Testis (tissue), 5 donors: ENCODE results near the genes XYLT1, TMC5, GP2, ACSM3, LDAF1 and METTL9.

DNA sequence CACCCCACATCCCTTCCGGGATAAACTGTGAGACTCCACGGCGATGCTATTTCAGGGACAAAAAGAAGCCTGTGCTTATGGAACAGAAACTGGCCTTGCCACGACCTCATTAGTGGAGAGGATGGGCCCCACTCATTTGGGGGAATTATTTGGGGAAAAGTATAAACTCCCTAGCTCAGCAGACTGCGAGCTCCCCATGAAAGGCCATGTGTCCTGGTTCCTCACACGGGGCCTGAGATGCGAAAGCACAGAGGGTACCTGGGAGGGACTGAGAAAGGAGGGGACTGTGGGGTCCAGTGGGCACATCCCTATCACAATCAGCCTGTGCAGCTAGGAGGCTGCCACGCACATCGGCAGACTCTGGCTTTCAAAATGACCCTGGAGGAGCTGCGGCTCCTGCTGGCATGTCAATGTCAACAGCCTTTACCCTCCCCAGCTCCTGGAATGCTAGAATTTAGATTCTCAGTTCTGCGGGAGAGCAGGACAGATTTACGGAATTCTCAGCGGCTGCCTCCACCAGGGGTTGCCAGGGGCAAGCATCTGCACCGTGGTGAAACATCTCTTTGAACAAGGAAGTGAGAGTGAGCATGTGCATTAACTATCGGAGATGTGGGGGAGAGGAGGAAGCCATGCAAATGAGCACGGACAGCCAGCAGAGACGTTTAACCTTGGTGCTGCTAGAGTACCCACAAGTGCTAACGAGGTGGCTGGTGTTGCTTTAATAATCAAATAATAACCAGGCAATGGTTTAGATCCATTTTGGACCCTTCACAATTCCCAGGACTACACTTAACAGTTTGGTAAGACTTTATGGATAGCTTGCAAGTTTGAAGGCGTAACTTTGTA is 54.3 kb downstream of the XYLT1 start:
- PRO-cap, 3 experiments = peak in 2 of 3 experiments; most common minus-strand start position 565 of the sequence (in 2)
- RAMPAGE, long total RNA, 2 experiments = no peak in any of the 2 experiments
- RRBS = no CpG with 5 or more reads among the region's 19 CpGs

DNA sequence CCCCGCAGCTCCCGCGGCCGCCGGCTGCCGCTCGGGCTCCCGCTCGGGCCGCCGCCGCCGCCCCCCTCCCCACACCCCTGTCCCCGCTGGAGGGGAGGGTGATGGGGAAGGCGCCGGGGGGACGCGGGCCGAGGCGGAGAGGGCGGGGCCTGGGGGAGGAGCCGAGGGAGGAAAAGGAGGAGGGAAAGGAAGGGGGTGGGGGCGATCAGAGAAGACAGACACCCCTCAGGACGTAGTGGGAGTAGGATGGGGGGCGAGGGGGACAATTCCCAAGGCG is at the start of gene XYLT1:
TSS of gene XYLT1 (minus strand) at position 100 of the 277 bp plus-strand sequence.
- PRO-cap, 3 experiments = peak in 3 of 3 experiments; most common plus-strand start position 198 of the sequence (in 3); most common minus-strand start position 82 of the sequence (in 3)
- RAMPAGE, long total RNA, 2 experiments = no peak in any of the 2 experiments
- RRBS = 3% methylated on average over 5 of the region's 26 CpGs

DNA sequence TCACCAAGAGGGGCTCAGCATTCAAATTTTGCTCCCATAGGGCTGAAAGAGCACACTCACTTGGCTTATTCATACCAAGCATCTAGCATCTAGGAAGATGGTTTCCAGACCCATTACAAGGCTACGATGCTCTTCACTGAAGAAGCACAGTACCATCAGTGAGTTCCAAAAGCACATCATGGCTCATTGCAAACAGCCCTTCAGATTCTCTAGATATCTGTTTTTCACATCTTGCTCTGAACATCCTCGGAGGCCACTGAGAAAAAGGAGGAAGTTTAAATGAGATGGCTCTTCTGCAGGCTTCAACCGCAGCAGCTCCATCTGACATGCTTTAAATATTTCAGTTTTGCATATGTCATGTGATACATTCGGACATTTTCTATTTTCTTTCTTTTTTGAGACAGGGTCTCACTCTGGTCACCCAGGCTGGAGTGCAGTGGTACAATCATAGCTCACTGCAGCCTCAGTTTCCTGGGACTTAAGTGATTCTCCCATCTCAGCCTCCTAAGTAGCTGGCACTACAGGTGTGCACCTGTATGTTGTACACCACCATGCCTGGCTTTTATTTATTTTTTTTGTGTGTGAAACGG is 396.8 kb downstream of the NPIPA8 start:
- PRO-cap, 3 experiments = no peak in any of the 3 experiments
- RAMPAGE, long total RNA, 2 experiments = no peak in any of the 2 experiments
- RRBS = no CpG with 5 or more reads among the region's 5 CpGs

GRCh38 chr16:18520684-18521179 is 41.2 kb downstream of the NOMO2 start:
- PRO-cap, 3 experiments = no peak in any of the 3 experiments
- RAMPAGE, long total RNA, 2 experiments = start-site peak on the minus strand in 1 of 2 experiments, at chr16:18520840-18521085 at its widest, 17 reads per replicate
- RRBS = no CpG with 5 or more reads among the region's 19 CpGs

GRCh38 chr16:18524183-18524706 is 37.7 kb downstream of the NOMO2 start:
- PRO-cap, 3 experiments = no peak in any of the 3 experiments
- RAMPAGE, long total RNA, 2 experiments = no peak in any of the 2 experiments
- RRBS = no CpG with 5 or more reads among the region's 11 CpGs

- PRO-cap, 3 experiments = no peak in any of the 3 experiments
- RAMPAGE, long total RNA, 2 experiments = no peak in any of the 2 experiments
- RRBS = no CpG with 5 or more reads among the region's 15 CpGs
These were observed 935 bp downstream of the RPS15A start for GRCh38 chr16:18789130-18789668.

DNA sequence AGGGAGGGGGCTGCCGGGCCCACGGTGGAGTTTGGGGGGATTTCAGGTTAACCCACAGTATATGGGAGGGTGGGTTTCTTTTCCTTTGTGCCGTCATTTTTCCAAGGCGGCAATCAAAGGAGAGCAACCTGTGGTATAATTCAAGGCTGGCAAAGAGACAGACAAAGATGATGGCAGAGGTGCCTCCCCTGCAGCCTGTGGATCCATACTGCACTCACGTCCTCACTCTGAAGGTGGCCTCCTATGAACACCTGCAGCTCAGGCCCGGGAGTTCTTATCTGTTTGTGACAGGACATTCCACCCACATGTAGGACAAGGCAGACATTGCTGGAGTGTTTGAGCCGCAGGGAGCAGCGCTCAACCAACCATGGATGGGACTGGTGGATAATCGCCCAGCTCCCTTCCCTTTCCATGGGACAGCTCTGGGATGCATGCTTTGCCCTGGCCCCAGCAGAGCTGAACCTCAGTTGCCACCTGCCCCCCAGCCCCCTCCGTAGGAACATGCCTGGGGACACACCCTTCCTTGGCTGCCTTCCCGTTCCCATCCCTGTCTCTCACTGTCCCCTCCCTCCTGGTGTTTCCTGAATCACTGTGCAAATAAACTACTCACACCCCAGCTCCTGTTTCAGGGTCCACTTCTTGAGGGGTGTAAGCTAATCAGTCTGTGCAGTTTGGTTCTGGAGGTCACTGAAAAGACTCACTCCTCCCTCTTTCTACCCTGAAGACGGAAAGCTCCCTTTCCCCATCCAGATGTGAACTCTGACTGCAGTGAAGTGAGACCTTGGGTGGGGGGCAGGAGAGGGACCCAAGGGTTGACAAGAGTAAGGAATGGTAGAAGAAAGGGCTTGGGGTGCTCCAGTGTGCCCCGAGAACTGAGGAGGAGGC is 22.2 kb downstream of the ITPRIPL2 start:
- PRO-cap, 3 experiments = no peak in any of the 3 experiments
- RAMPAGE, long total RNA, 2 experiments = no peak in any of the 2 experiments
- RRBS = no CpG with 5 or more reads among the region's 13 CpGs

DNA sequence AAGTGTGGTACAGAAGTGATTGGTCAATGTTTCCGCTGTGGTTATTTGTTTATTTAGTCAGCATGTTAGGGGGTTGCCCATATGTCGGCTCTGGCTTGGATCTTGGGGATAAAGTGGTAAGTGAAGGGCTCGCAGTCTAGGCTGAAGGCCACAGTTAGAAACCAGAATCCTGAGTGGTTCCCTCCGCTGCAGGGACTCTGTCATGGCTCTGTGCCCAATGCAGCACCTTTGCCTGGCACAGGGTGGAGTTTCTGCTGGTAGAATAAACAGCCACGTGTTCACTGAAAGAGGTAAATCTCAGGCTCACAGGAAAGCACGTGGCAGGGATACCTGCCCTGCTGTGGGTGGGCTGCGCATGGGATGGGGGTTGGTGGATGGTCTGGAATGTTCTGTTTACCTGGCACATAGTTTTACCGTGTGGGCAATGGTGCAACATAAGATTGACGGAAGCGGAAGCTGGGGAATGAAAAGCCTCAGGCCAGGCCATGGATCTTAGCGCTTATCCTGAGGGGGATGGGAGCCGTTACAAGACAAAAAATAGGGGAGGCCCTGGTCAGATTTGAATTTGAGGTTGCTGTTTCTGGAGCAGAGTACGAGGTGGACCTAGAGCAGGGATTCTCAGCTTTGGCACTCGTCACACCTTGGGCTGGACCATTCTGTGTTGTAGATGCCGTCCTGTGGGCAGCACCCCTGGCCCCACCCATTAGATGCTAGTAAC is 35.6 kb downstream of the SYT17 start:
- PRO-cap, 3 experiments = no peak in any of the 3 experiments
- RAMPAGE, long total RNA, 2 experiments = no peak in any of the 2 experiments
- RRBS = no CpG with 5 or more reads among the region's 15 CpGs

DNA sequence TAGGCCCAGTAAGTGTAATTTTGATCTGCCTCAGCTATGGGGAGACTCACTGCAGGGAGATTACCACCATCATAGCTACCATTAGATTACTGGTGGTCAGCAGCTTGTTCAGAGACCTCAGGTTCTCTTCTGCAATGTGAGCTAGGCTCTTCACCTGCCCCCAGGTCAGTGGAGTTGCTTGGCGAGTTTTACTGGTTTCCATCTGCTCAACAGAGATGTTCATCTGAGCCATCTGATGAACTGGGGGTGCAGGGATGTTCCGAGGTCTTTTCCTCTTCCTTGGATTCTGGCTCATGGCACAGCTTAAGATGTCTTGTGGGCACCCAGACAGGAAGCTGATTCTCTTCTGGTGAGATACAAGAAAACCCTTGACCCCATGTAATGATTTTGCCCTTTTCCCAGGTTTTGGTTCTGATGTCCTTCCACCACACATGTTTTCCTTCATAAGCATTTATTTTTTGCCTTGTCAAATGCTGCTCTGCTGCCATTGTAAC is 21.7 kb upstream of the TMC5 start:
- PRO-cap, 3 experiments = no peak in any of the 3 experiments
- RAMPAGE, long total RNA, 2 experiments = no peak in any of the 2 experiments
- RRBS = no CpG with 5 or more reads among the region's 2 CpGs

GRCh38 chr16:19417316-19418429 is at the start of gene TMC5:
Gene TMC5 (plus strand): TSS chr16:19417883.
- PRO-cap, 3 experiments = no peak in any of the 3 experiments
- RAMPAGE, long total RNA, 2 experiments = no peak in any of the 2 experiments
- RRBS = no CpG with 5 or more reads among the region's 24 CpGs

- PRO-cap, 3 experiments = no peak in any of the 3 experiments
- RAMPAGE, long total RNA, 2 experiments = no peak in any of the 2 experiments
- RRBS = no CpG with 5 or more reads among the region's 9 CpGs
These were observed at the start of gene GP2 for GRCh38 chr16:20327397-20328270. Gene GP2 (minus strand): TSS chr16:20327513.

DNA sequence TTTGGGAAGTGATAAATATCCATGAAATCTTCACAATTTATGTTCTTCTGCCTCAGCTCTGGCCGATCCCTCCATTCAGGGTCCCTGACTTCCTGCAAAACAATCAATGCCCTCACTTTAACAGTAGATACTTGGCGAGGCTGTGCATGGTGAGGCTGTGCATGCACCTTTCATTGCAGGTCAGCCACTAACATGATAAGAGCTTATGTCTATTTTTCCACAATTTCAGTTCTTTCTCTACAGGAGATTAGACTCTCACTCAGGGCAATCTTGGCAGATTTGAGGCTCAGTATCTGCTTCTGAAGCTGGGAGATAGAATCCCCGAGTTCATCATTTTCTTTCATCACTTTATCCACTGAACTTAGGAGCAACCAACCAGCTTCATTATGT is 1.6 kb downstream of the ACSM2B start:
- PRO-cap, 3 experiments = no peak in any of the 3 experiments
- RAMPAGE, long total RNA, 2 experiments = no peak in any of the 2 experiments
- RRBS = no CpG with 5 or more reads among the region's 3 CpGs

GRCh38 chr16:20763379-20764596 is at the start of gene ACSM3:
Gene ACSM3 (plus strand): TSS chr16:20764014.
- PRO-cap, 3 experiments = peak in 3 of 3 experiments; most common plus-strand start chr16:20764021 (in 3); most common minus-strand start chr16:20763944 (in 2)
- RAMPAGE, long total RNA, 2 experiments = no peak in any of the 2 experiments
- RRBS = no CpG with 5 or more reads among the region's 13 CpGs

DNA sequence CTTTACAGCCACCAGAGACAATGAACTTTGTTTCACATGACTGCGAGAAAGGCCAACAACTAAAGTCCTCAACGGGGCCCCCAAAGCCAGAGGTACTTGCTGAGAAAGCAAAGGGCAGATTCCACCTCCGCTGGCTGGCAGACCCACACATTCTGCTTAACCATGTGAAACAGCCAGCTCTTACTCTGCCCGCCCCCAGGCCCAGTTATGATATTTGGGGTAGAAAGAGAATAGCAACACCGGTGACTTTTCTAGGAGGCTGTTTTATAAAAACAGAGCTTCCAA is 21.4 kb downstream of the DCUN1D3 start:
- PRO-cap, 3 experiments = no peak in any of the 3 experiments
- RAMPAGE, long total RNA, 2 experiments = no peak in any of the 2 experiments
- RRBS = no CpG with 5 or more reads among the region's 5 CpGs

DNA sequence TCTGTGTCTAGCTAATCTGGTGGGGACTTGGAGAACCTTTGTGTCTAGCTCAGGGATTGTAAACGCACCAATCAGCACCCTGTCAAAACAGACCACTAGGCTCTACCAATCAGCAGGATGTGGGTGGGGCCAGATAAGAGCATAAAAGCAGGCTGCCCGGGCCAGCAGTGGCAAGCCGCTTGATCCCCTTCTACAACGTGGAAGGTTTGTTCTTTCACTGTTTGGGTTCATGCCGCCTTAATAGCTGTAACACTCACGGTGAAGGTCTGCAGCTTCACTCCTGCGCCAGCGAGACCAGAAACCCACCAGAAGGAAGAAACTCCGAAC is 2.7 kb upstream of the DNAH3 start:
- PRO-cap, 3 experiments = peak in 3 of 3 experiments; most common plus-strand start position 173 of the sequence (in 3)
- RAMPAGE, long total RNA, 2 experiments = start-site peak on the plus strand in 1 of 2 experiments, centred at position 159 of the sequence, 43 reads per replicate
- RRBS = no CpG with 5 or more reads among the region's 9 CpGs

DNA sequence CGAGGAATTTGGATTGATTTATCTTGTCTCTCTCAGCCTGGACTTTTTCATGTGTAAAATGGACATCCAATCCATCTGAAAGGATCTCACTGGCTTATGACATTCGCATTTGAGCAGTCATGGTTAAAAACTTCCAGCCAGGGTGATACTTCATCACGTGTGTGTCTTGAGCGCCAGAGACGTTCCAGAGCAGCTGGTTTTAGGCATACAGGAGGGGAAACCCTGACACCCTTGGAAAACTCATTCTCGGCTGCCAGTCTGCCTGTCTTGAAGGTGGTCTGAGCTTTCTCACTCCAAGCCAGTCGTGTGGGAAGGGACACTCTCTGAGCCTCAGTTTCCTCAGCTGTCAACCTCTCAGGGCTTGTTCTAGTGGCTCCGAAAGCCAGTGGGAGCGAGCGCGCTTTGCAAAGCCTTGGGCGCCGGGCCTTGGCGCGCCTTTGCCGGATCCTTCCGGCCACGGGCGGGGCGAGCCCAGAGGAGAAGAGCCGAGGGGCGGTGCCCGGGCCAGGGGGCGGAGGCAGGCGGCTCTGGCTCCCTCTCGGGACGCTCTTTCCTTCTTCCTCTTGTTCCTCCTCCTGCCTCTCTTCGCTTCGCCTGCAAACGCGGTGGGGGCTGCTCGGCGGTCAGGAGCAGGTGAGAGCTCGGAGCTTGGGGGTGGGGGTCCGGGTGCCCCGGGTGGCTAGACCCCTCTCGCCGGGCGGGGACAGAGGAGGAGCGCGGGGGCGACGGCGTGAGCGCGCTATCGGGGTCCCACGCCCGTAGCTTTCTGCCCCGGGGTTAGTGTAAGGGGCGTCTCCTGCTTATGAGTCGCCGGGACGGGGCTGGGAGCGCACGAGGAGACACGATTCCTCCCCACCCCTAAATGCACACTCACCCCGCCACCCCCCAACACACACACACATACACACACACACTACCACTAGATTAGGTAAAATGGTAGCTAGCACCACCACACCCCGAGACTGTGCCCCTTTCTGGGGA is at the start of gene LDAF1:
TSS of gene LDAF1 (plus strand) at position 561 of the 981 bp plus-strand sequence.
- PRO-cap, 3 experiments = peak in 3 of 3 experiments; most common plus-strand start position 520 of the sequence (in 2); most common minus-strand start position 439 of the sequence (in 2)
- RAMPAGE, long total RNA, 2 experiments = start-site peak on the plus strand in 2 of 2 experiments, centred at positions 537 to 553 of the sequence, 307 to 745 reads per replicate
- RRBS = under 1% methylated on average over 17 of the region's 59 CpGs

DNA sequence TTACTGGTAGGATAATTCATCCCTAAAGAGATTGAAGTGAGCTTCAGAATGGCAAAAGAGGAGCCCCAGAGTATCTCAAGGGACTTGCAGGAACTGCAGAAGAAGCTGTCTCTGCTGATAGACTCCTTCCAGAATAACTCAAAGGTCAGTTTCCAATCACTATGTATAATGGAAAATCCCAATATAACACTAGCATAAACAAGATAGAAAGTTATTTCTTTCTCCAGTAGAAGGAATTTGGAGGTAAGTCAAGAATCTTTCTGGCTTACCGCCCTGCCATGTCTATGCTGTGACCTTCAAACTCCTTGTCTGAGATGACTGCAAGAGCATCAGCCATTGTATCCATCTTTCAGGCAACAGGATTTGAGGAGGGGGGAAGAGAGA is 2.7 kb downstream of the LDAF1 start:
- PRO-cap, 3 experiments = no peak in any of the 3 experiments
- RAMPAGE, long total RNA, 2 experiments = no peak in any of the 2 experiments
- RRBS = no CpG with 5 or more reads among the region's 1 CpG

GRCh38 chr16:21302857-21303544 is 24.9 kb upstream of the CRYM start:
- PRO-cap, 3 experiments = no peak in any of the 3 experiments
- RAMPAGE, long total RNA, 2 experiments = no peak in any of the 2 experiments
- RRBS = no CpG with 5 or more reads among the region's 5 CpGs

DNA sequence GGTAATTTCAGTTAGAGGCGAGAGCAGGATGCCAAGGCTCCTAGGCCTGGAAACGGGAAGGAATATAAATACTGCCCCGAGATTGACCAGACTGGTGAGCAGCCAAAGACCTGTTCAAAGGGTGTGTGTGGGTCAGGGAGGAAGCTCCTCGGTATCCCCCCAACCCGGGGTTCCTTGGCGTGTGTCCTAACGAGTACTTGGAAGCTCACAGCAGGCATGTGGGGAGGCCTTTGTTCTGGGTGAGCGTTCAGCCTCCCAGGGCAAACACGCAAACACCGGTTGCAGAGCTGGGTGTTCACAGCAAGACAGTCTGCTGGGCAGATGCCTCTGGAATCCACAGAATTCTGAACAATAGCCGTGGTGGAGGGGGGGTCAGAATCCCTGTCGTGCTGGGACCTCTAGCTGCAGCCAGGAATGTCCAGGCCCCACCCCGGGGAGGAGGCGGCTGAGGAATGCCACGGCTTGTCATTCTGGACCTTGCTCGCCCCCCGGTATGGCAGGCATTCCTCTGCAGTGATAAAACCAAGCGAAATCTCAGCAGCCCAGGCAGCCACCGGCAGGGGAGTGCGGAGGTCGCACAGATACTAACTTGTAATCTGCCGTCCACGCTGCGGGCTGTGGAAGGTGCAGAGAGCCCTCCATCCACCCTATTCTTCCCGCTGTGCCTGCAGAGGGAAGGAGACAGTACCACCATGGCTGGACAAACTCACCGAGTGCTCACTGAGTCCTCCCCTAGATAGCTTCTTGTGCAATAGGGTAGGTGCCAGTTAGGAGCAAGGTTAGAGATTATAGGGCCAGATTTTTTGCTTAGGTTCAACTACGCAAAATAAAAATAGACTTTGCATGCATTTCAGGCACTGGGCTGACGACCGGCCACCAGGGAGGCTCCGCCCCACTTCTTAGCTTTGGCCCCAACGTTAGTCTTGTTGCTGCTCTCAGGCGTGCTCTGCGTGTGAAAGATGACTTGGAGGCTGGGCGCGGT is 77.8 kb upstream of the METTL9 start:
- PRO-cap, 3 experiments = no peak in any of the 3 experiments
- RAMPAGE, long total RNA, 2 experiments = no peak in any of the 2 experiments
- RRBS = no CpG with 5 or more reads among the region's 35 CpGs

DNA sequence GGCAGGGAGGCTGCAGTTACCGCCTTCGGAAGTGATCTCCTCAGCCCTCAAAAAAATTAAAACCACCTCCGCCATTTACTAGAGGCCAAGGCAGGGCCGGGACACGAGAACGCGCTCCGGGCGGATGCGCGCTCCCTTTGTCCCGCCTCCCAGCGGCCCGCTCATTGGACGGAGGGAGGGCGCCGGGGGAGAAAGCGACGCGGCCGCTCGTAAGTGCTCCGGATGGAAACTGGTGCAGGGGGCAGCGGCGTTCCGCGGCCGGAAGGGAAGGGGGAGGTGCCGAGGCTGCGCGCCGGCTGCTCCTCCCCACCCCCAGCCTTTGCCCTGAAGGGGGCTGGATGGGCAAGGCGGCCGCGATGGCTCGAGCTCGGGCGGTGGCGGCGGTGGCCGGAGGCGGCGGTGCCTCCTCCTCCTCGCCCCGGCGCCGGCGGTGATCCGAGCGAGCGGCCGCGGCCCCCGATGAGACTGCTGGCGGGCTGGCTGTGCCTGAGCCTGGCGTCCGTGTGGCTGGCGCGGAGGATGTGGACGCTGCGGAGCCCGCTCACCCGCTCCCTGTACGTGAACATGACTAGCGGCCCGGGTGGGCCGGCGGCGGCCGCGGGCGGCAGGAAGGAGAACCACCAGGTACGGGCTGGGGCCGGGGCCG is at the start of gene METTL9:
TSS of gene METTL9 (plus strand) at position 303 of the 646 bp plus-strand sequence.
- PRO-cap, 3 experiments = peak in 3 of 3 experiments; most common plus-strand start position 327 of the sequence (in 2); most common minus-strand start position 111 of the sequence (in 3)
- RAMPAGE, long total RNA, 2 experiments = no peak in any of the 2 experiments
- RRBS = 1% methylated on average over 32 of the region's 75 CpGs